Right cardiac atrium (tissue), 1 donor: ENCODE data around the gene TMTC1.

DNA sequence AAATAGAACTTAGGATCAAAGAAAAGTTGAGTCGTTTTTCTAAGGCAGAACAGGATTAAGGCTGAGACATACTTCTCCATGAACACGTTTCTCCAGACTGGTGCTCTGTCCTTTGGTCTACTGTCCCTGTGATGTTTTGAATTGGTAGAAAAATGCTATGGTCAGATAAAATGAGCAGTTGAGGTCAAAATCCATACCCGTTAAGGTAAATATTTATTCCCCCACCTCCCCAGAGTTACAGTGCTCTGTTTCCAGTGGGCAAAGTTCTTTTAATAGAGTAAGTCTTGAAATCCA is 74.6 kb downstream of the PTHLH start:
- PRO-cap, result no peak

GRCh38 chr12:27968930-27969323 is 3.6 kb downstream of the PTHLH start:
- PRO-cap, result no peak

- PRO-cap, result no peak
These were observed 3.2 kb downstream of the PTHLH start for GRCh38 chr12:27969324-27969662.

GRCh38 chr12:27975165-27976169 is 2.9 kb upstream of the PTHLH start:
- PRO-cap, result no peak

GRCh38 chr12:28191064-28191550 is 851 bp downstream of the CCDC91 start:
- PRO-cap, result no peak

- PRO-cap, result no peak
These were observed 262.0 kb downstream of the CCDC91 start for GRCh38 chr12:28452246-28452722.

- PRO-cap, result no peak
These were observed 272.5 kb downstream of the CCDC91 start for GRCh38 chr12:28462517-28463335.

DNA sequence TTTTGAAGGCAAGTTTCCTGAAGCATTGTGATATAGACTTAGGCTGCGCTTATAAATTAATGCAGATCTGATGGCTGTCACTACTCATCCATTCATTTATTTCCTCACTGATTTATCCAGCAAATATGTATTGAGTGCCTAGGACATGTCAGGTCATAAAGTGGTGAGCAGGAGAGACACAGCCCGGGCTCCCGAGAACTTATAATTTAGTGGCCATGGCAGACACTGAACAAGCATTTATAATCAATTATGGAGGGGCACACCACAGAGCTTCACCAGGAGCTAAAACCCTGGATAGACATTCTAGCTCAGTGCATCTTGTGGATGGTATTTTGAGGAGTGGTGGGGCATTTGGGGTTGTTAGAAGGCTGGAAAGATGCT is 396.9 kb downstream of the CCDC91 start:
- PRO-cap, result no peak

- PRO-cap, result no peak
These were observed 377.1 kb upstream of the FAR2 start for GRCh38 chr12:28772015-28772270.

DNA sequence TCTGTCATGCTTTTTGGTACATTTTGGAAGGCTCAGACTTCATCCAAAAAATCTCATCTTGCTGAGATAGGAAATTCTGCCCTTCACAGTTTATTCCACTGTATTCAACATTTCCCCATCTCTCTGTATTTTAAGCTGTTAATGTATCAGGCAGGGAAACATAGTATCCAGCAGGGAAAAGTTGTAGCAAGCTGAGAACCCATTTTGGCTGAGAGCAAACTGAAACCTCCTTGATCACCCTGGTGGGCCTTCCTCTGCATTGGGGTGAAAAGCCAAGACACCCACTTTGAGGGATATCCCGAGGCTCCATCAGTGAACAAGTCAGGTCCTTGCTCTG is 150.8 kb upstream of the FAR2 start:
- PRO-cap, result no peak

DNA sequence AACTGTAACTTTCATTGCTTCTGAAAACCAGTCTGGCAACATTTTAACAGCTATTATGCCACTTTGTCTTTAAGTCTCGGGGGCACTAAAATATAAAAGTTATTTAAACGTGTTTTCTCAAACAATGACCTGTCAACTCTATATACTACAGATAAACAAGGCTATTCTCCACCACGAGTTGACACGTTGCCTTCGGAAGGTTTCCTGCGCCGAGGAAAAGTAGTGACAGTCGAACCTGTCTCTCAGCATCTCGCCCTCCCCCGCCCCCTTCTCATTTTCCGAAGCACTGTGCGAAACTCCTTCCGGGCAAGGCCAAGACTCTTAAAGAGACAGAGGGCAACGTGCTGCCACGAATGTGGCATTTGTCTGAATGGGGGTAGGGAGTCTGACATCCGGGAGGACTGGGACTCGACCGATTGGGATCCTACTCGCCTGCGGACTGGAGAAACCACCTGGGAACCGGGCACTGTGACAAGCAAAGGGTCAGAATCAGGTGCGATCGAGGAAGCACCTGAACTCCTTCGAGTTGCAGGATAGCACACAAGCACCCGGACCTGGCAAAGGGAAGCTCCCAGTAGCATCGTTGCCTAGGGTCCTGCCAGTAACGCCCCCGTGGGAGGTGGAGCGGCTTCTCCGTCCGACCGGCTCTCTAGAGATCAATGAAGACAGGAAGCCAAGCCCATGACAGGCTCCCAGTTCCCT is 481 bp downstream of the ERGIC2 start:
- PRO-cap, result no peak

GRCh38 chr12:29583025-29583772 is 85.7 kb upstream of the OVCH1 start:
- PRO-cap, result no peak

- PRO-cap, result no peak
These were observed 119.5 kb upstream of the OVCH1 start for GRCh38 chr12:29617069-29617357.

DNA sequence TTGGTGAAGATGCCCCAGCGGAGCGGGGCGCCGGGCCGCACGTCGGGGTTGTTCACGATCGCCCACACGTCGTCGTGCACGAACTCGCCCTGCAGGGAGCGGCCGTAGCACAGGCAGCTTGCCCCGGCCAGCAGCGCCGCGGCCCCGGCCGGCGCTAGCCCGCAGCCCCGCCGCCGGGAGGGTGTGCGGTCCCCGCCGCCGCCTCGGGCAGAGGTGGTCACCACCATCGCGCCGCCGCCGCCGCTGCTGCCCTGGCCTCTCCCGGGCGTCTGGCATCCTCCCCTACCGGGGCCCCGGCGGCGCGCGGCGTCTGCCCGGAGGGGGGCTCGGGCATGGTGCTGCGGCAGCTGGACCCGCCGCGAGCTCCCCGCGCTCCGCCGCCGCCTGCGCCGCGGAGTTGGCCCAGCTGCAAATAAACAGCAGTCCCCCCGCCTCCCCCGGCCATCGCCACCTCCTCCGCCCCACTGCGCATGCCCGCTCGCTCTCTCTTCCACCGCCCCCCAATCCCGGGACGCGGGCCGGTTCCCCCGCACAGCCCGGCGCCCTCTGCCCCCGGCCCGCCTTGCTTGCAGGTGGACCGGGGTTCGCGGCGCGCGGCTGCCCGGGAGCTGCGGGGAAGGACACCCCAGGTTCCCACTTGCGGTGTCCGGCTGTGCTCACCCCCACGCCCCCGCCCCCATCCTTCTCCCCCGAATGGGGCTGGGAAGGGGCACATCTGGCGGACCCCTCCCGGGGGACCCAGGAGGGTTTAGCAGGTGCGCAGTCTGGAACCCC is at the start of gene TMTC1:
Gene TMTC1 (minus strand): TSS at position 418 of the 774 bp plus-strand sequence.
- PRO-cap, result bidirectional peak, plus-strand start at position 503 of the sequence, minus-strand start at position 388 of the sequence

DNA sequence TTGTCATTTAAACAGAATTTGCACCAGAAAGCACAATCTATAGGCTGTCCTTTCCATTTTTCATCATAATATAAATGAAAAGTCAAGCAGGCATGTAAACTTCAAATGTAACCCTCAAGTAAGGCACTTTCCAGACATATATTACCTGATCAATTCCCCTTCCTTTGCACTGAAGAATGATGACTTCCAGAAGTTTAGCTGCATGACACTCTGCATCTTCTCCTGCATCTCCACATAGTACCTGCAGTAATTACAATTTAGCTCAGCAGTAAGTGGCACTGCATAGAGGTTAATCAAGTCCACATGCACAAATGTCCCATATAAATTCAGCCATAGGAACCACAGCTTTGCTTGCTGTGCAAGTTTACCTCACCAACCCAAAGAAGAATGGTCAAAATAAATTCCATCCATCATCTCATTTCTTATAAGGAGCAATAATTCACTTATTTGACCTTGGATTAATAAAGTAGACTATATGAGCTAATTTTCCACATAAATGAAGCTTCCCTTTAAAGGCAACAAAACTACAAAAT is 46.6 kb downstream of the IPO8 start:
- PRO-cap, result no peak

DNA sequence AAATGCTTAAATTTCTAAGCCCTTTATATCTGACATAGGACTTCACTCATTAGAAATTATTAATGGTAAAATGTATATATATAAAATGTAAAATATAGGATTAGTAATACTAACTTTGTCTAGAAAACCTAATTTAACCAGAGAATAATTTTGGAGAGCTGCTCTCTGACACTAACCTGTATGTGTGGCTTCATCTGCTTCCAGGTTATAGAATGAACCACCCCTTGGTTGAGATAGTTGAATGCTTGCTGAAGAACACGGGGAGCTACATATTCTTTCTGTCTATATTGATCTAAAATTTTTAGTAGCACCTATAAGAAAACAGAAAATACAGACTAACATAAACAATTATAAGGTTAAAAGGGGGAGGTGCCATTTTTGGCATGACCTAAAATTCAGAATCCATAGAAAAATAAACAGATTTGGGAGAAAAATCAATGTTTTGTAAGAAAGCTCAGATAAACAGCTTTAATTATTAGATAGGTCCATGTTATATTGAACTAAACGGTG is 24.8 kb downstream of the IPO8 start:
- PRO-cap, result no peak

DNA sequence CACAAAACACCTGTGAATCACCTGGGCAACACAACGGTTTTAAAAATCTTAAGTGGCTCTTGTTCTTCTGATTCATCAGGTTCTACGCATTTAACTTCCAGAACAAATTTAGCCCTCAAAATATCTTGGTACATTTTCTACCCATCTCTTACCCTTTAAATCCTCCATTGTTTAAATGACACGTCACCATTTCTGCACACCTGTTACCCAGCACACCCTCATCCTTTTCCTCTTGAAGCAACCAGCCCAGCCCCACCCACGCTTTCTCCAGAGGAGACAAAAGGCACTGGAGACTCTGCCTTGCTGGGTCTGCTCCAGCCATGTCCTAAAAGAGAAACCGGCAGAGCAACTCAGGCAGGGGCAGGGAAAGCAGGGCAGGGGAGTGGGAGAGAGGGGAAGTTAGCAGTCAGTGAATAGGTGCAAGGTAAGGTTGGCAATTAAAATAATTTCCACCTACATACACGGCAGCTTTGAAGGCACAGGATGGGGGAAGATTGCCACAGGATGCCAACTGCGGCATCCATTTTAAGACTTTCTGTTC is 49.1 kb upstream of the TSPAN11 start:
- PRO-cap, result no peak

DNA sequence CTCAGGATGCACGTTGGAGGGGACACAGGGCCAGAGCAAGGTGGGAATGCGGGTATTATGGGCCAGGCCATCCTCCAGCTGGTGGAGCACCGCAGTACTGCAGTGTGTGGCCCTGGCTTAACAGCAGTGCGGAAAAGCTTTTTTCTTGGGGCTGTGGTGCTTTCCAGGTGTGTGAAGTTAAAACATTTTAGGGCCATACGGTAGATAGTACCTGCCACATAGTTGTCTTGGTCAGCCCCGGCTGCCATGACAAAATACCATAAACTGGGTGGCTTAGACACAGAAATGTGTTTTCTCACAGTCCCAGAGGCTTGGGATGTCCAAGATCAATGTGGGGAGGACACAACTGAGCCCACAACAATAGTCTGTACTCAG is 938 bp downstream of the DDX11 start:
- PRO-cap, result no peak

GRCh38 chr12:31103439-31104178 is 29.9 kb downstream of the DDX11 start:
- PRO-cap, result no peak

GRCh38 chr12:31311316-31311757 is 14.6 kb downstream of the SINHCAF start:
- PRO-cap, result no peak